Skeletal muscle cell (primary cell): ENCODE measurements around a stretch of chr2.

DNA sequence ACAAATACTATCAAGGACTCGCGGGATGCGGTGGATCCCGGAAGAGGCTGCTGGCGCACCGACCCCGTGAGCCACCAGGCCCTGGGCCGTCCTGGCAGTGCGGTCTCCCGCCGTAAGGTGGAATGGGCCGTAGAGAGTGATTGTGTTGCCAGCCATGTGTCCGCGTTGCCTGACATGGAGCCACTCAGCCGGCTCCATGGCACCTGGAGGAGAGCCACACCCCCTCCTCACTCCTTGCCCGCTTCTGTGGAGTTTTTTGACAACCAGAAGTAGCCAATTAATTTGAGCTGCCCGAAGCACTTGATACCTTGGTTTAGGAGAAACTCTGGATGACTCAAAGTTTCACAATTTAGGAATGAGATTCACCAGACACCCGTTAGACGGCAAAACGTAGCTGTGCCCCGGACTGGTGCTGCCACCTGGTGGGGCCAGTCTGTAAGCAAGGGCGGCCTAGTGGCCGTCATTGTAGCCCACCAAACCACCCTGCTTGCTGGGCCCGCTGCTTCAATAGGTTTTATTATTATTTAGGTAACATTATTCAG, 9.6 kb downstream of the CCDC115 start:
- RRBS = no CpG with 5 or more reads among the region's 24 CpGs

GRCh38 chr2:130346561-130347156, 4.0 kb downstream of the IMP4 start:
- RRBS = no CpG with 5 or more reads among the region's 10 CpGs

GRCh38 chr2:130370239-130371211, 14.7 kb downstream of the PTPN18 start:
- RRBS = no CpG with 5 or more reads among the region's 12 CpGs

- RRBS = no CpG with 5 or more reads among the region's 19 CpGs
These were observed 46.1 kb downstream of the FAM168B start for GRCh38 chr2:131046906-131047809.

- RRBS = no CpG with 5 or more reads among the region's 6 CpGs
These were observed 11.5 kb downstream of the FAM168B start for GRCh38 chr2:131081566-131082330.

DNA sequence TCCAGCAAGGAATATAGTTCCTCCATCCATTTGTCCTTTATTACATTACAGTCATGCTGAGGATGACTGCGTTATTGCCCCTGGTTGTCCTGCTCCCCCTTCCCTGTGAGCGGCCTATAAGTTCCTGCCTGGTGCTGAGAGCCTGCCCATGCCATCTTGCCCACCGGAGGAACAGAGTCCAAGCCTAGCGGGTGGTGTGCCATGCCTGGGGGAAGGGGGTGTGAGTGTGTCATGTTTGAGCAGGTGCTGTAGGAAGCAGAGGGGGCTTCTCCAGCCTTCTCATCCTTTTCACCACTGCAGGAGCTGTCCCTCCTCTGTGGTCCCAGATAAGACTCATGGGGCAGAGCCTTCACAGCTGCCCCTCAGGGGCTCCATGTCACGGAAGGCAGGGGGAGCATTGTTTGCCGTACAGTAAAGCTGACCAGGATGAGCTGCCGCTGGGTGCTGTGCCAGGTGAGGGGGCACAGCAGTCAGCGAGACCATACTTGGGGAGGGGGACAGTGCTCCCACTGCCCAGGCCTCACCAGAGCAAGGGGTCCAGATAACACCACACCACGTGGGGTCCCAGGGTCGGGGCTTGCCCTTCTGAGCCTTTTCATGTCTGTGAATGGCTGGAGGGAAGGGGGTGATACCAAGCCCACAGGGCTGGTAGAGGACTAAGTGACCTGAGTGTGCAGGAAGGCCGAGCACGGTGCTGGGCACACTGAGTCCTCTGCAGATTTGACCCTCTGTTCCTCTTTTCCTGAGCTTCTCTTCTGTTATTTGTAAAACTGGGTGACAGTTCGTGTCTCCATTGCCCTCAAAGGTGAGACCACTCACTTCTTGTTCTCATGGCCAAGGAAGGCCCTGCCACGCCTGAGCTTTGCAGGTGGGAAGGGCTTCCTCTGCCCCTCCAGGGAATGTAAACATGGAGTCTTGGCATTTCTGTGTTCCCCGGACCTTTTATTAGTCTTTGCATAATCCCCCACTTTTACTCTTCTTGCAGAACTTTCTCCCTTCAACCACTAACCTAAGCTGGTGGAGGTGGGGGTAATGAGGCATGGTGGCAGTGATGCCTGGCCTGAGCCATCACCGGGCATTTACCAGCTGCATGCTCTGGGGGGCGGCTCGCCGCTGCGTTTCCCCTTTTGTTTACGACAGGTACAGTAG, 46.4 kb downstream of the PLEKHB2 start:
- RRBS = no CpG with 5 or more reads among the region's 21 CpGs

DNA sequence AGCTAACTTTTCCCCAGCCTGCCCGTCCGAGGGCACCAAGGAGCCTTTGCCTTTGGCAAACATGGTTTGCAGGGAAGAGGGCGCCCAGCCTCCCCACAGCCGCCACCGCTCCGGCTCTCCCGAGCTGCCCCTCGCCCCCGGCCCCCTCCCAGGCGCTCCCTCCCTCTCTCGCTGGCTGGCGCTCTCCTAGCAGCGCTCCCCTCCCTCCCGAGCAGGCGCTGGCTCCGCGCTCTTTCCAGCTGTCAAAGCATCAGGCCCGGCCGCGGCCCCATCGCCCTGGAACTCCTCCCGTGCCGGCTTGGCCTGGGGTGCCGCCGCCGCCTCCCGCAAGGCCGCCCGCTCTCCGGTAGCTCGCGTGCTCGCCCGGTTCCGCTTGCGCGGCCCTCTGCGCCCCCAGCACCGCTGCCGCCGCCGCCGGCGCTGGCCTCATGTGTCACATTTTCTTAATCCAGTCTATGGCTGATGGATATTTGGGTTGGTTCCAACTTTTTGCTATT, 10.7 kb downstream of the RAB6D start:
- RRBS = no CpG with 5 or more reads among the region's 44 CpGs

GRCh38 chr2:131486420-131487068, 5.7 kb downstream of the MZT2A start:
- RRBS = no CpG with 5 or more reads among the region's 14 CpGs

DNA sequence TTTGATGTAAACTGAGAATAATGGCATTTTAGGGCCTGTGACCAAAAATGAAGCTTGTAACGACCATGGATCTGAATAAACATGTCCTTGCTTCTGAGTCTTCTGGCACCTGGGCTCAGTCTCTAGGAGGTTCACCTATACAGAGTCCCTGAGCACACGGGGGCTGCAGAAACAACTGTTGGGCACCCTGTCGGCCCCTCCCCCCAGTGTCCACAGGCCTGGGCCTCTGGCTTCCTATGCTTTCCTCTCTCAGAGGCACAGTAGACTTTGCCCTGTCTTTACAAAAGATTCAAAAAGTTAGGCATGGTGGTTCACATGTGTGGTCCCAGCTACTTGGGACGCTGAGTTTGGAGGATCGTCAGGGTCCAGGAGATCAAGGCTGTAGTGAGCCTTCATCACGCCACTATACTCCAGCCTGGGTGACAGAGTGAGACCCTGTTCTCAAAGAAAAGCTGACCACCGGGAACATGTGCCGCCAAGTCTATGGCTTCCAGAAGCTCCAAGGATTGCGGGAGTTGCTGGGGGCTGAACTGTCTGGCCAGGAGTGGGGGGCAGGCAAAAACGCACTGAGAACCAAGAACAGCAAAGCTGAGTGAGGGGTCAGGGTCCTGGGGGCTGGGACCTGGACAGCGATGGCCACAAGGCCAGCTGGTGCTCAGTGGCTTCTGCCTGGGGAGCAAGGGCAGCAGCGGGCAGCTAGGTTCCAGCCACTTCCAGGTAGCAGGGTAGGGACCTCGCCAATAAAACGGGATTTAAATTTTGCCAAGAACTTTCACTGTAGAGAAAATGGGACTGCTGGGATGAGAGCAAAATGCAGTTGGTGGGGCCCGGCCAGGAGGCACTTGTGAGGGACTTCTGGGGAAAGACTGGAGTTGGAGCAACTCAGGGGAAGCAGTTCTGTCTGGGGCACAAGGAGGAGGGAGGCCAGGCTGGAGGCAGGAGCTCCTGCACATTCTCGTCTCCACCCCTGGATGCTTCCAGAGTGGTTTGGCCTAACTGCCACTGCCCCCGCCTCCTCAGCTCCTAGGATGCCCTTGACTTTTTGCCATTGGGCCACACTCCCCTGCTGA, 5.9 kb upstream of the CCDC74A start:
- RRBS = no CpG with 5 or more reads among the region's 17 CpGs

DNA sequence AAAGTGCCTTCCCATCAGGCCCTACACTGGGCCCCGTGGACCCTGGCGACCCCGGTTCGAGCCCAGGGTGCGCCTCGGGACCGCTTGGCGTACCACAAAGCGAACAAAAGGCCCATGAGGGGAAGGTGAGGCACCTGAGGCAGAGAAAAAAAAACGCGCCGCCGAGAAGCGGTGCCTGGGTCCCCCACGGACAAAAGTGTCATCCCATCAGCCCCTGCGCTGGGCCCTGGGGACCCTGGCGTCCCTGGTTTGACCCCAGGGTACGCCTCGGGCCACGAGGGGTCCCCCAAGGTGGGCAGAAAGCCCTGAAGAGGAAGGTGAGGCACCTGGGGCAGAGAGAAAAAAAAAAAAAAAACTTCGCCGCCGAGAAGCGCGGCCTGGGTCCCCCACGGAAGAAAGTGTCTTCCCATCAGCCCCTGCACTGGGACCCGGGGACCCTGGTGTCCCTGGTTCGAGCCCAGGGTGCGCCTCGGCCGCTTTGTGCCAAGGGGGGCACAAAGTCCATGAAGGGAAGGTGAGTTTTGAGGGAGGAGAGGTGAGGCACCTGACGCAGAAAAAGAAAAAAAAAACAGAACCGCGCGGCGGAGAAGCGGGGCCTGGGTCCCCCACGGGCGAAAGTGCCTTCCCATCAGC, 226.8 kb downstream of the CCDC74A start:
- RRBS = no CpG with 5 or more reads among the region's 39 CpGs

GRCh38 chr2:131755909-131756442, 228.3 kb downstream of the CCDC74A start:
- RRBS = 2% methylated on average over 3 of the region's 31 CpGs

GRCh38 chr2:132254779-132255741, 93.3 kb upstream of the ANKRD30BL start:
- RRBS = no CpG with 5 or more reads among the region's 34 CpGs

GRCh38 chr2:132645124-132645606, 24.8 kb downstream of the LYPD1 start:
- RRBS = no CpG with 5 or more reads among the region's 37 CpGs

DNA sequence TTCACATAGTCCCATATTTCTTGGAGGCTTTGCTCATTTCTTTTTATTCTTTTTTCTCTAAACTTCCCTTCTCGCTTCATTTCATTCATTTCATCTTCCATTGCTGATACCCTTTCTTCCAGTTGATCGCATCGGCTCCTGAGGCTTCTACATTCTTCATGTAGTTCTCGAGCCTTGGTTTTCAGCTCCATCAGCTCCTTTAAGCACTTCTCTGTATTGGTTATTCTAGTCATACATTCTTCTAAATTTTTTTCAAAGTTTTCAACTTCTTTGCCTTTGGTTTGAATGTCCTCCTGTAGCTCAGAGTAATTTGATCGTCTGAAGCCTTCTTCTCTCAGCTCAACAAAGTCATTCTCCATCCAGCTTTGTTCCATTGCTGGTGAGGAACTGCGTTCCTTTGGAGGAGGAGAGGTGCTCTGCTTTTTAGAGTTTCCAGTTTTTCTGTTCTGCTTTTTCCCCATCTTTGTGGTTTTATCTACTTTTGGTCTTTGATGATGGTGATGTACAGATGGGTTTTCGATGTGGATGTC, 98.5 kb downstream of the NCKAP5 start:
- RRBS = no CpG with 5 or more reads among the region's 7 CpGs

GRCh38 chr2:133489811-133490497, 78.3 kb downstream of the NCKAP5 start:
- RRBS = no CpG with 5 or more reads among the region's 5 CpGs

GRCh38 chr2:134119392-134120702, 134.0 kb upstream of the MGAT5 start:
- RRBS = under 1% methylated on average over 24 of the region's 119 CpGs

GRCh38 chr2:134120703-134121917, 132.8 kb upstream of the MGAT5 start:
- RRBS = 0% methylated on average over 7 of the region's 96 CpGs

- RRBS = no CpG with 5 or more reads among the region's 12 CpGs
These were observed 76.3 kb upstream of the MGAT5 start for GRCh38 chr2:134177457-134178086.

DNA sequence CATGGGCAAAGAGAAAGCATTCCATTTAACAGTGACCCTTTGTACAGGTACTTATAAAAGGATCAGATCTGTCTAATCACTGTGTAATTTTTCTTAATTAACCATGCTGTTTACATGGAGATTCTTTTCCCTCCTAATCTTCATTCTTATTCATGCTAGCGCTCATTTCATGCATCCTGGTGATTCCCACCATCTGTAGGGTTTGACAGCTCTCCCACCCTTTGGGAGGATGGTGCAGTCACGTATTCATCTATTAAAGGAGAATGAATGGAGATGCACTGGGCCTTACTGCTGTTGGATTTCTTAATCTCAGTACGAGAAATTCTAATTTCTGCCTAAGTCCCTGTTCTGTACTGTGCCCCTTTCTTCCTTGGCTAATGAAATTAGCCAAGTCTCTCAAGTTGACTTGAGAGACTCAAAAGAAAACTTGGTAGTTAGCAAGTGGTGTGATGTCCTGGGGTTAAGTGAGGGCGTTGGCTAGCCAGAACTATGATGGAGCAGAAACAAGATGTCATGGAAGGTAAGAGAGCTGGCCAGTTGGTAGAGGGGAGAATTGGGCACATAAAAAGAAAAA, 49.8 kb upstream of the MGAT5 start:
- RRBS = no CpG with 5 or more reads among the region's 4 CpGs

DNA sequence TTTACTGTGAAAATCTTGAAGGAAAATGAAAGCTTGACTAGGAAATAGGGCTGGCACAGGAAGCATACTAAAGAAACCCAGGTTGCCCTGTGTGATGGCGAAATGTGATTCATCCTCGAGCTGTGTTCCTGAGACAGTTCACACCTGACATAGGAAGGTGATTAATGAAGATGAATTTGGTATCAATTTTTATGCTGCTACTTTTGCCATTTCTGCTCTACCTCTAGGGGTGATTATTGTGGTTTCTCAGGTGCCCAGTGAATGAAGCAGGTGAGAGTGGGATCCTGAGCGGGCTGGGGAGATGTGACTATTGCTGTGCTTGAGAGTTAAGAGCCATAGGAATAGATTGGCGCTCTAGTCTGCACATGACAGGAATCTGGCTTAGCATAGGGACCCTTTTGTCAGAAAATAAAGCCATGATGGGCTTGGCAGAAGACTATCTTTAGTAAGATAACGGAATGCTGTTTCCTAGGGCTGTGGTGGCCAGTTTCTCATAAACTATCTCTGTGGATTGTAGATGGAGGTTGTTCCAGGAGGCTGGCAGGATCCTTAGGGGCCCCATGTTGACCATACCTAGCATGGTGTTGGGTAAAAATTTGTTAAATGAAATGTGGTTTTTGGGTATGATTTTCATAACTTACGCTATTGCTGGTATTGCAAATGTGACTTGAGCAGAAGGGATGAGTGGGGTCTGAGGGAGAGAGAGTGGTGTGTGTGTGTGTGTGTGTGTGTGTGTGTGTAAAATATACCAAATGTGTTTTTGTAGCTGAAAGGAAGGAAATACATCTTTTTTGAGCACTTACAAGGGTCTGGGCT, 37.1 kb upstream of the MGAT5 start:
- RRBS = no CpG with 5 or more reads among the region's 6 CpGs